Stomach (tissue), 7 donors: ENCODE measurements around the gene NEUROD2.

DNA sequence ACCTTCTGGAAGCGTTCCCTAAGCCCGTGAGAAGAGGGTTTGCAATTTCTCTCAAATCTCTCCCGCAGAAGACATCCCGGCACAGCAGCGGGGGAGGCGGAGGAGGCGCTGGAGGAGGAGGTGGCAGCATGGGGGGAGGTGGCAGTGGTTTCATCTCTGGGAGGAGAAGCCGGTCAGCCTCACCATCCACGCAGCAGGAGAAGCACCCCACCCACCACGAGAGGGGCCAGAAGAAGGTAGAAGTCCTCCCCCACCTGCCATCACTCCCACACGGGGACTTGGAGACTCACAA lies 6.7 kb downstream of the MLLT6 start:
- PRO-cap, result no peak
- RAMPAGE, long total RNA, 5 experiments, result start-site peak on the plus strand in 3 of 5 experiments, centred at positions 132 to 157 of the sequence, 19 to 85 reads per replicate
- RRBS, result no CpG with 5 or more reads among the region's 11 CpGs

- PRO-cap, result unidirectional peak, plus-strand start at chr17:38728979
- RAMPAGE, long total RNA, 5 experiments, result start-site peak on the plus strand in 3 of 5 experiments, at chr17:38728127-38729526 at its widest, 19 to 199 reads per replicate
- RRBS, result no CpG with 5 or more reads among the region's 16 CpGs
Measured at GRCh38 chr17:38728052-38729158, 1.7 kb upstream of the CISD3 start.

- PRO-cap, result bidirectional peak, plus-strand start at chr17:38730975, minus-strand start at chr17:38730907
- RAMPAGE, long total RNA, 5 experiments, result no peak in any of the 5 experiments
- RRBS, result no CpG with 5 or more reads among the region's 22 CpGs
Measured at GRCh38 chr17:38730624-38731317, 630 bp downstream of the CISD3 start.

DNA sequence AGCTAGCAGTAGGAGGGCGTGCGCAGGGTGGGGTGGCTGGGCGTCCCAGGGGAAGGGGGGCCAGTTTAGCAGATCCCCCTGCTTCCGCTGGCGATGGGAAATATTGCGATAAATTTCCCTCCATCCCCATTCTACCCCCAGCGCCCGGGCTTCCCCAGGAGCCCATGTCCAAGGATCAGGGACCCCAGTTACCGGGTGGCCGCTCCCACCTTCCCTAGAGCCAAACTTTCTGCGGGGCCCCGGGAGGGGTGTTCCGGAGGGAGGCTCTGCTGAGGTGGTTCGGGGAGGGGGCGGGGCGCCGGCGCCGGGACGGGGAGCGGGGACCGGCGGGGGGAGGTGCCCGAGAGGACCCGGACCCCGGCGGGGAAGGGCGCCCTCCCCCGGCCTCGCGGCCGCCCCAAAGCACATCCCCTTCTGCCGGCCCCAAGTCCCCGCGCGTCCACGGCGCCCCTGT lies 831 bp downstream of the PCGF2 start:
- PRO-cap, result bidirectional peak, plus-strand start at position 343 of the sequence, minus-strand start at position 231 of the sequence
- RAMPAGE, long total RNA, 5 experiments, result no peak in any of the 5 experiments
- RRBS, result no CpG with 5 or more reads among the region's 38 CpGs

- PRO-cap, result no peak
- RAMPAGE, long total RNA, 5 experiments, result no peak in any of the 5 experiments
- RRBS, result no CpG with 5 or more reads among the region's 14 CpGs
Measured at GRCh38 chr17:38839964-38840518, 1.2 kb downstream of the C17orf98 start.

- PRO-cap, result no peak
- RAMPAGE, long total RNA, 5 experiments, result no peak in any of the 5 experiments
- RRBS, result no CpG with 5 or more reads among the region's 12 CpGs
Measured at GRCh38 chr17:38849776-38850623, 3.5 kb downstream of the RPL23 start.

- PRO-cap, result no peak
- RAMPAGE, long total RNA, 5 experiments, result no peak in any of the 5 experiments
- RRBS, result no CpG with 5 or more reads among the region's 25 CpGs
Measured at GRCh38 chr17:38867129-38867788, 2.6 kb upstream of the LASP1 start.

DNA sequence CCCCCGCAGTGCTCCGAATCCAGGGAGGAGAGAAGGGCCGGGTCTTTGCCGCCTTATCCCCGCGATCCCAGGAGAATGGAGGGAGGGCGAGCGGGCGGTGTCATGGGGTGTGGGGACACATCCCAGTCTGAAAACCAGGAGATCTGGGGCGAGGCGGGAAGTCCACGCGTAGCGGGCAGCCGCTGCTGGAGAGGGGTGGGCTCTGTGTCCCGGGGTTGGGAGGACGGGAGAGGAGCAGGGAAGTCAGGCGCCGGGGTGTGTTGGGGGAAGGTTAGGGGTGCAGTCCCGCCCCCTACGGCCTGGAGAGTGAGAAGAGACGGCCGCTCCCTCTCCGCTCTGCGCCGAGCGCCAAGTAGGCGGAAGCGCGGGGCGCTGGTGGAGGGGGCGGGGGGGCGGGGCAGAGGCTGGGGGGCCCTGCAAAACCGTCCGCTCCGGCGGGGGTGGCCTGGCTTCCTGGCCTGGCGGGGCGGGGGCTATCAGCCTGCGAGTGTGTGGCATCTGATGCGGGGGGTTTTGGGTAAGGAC lies 497 bp downstream of the LASP1 start:
- PRO-cap, result bidirectional peak, plus-strand start at position 303 of the sequence, minus-strand start at position 301 of the sequence
- RAMPAGE, long total RNA, 5 experiments, result no peak in any of the 5 experiments
- RRBS, result under 1% methylated on average over 9 of the region's 41 CpGs

DNA sequence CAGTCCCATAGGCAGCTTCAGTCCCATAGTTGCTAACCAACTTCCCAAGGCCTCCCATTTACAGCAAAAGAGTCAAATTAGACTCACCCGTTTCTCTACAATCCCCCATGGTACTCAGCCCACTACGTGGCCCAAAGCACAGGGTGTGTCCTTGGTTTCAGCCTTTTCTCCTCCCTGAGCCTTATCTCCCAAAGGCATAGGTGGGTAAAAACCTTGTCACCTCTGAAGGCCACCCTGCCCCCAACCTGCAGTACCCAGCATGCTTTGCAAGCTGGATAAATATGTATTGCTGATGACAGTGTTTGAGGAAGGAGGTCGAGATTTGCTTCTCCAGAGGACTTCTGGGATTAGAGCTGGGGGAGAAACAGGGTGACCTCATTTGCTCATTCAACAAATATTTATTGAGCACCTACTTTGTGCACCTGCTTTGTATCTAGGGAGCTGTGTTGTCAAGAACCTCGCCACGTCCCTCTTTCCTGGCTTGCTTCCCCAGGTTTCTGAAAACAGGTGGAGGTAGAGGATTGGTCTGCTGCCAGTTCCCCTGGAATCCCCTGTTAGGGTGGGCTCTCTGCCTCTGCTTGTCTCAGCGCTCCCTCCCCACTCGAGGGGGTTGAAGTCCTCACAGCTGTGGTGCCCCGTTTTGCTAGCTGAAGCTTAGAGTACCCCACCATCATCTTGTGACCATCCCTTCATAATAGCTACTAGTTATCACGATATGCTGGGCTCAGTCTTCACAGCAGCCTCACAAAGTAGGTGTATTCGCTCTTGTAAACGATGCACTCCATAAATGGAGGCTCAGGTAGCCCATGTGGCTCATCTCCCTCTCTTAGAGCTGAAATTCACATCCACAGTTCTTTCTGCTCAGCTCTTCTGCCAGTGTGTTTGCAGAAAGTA lies 3.0 kb downstream of the LASP1 start:
- PRO-cap, result bidirectional peak, plus-strand start at position 430 of the sequence, minus-strand start at position 167 of the sequence
- RAMPAGE, long total RNA, 5 experiments, result no peak in any of the 5 experiments
- RRBS, result no CpG with 5 or more reads among the region's 11 CpGs

GRCh38 chr17:38893194-38894078 lies 23.6 kb downstream of the LASP1 start:
- PRO-cap, result no peak
- RAMPAGE, long total RNA, 5 experiments, result no peak in any of the 5 experiments
- RRBS, result no CpG with 5 or more reads among the region's 12 CpGs

GRCh38 chr17:39094433-39095248 lies 56.8 kb downstream of the PLXDC1 start:
- PRO-cap, result no peak
- RAMPAGE, long total RNA, 5 experiments, result no peak in any of the 5 experiments
- RRBS, result no CpG with 5 or more reads among the region's 13 CpGs

DNA sequence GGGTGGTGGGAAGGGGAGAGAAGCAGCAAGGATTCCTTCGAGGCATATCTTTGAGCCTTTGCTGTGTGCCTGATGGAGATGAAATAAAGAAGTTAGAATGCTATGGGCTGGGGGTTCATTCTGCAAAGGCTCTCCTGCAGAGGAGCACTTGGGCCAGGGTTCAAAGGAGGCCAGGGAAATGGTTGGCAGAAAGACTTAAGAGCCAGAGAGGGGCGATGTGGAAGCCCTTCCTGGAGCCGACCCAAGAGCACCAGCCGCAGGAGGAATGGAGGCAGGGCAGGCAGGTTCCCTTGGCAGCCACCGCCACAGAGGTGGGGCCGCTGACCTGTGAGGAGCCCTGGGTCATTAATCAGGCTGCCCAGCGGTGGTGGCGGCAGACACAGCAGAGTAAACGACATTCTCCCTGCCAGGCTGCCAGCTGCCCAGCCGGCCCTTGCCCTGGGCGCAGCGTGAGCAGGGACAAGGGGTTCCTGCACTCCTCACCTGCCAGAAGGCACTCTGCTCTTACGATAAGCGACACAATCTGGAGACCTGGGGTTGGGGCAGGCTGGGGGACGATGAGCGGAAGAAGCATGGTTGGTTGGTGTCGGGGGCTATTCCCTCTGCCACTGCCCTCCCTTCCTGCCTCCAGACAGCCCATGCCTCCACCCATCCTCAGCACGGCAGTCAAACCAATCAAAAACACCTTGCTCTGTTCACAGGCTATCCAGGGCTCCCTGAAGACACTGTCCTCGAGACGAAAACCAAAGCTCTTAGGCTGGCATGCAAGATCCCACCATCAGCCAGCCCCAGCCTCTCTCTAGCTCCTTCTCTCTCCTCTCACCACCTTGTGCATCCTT lies 40.9 kb downstream of the PLXDC1 start:
- PRO-cap, result no peak
- RAMPAGE, long total RNA, 5 experiments, result no peak in any of the 5 experiments
- RRBS, result no CpG with 5 or more reads among the region's 20 CpGs

DNA sequence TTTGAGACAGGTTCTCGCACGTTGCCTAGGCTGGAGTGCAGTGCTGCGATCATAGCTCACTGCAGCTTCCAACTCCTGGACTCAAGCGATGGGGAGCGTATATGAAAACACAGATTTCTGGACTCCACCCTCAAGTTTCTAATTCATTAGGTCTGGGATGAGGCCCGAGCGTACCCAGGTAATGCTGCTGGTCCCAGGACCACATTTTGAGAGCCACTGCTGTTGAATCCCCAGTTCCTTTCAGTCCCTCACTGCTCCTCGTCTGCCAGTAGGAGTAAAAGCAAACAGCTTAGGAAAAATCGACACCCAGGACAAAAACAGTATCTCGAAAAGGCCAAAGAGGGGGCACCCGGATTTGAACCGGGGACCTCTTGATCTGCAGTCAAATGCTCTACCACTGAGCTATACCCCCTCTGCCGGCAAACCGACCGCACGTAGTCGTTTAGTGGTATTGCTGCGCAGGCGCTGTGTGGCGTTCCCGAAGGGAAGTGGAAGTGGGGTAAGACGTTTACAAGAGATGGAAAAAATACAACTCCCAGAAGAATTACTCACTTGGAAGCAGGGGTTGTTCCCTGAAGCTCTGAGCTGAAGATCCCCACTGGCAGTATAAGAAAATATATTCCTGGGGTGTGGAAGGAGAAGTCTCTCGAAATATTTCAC lies 2.1 kb upstream of the PLXDC1 start:
- PRO-cap, result bidirectional peak, plus-strand start at position 475 of the sequence, minus-strand start at position 418 of the sequence; unidirectional peak, plus-strand start at position 475 of the sequence; unidirectional peak, plus-strand start at position 551 of the sequence
- RAMPAGE, long total RNA, 5 experiments, result no peak in any of the 5 experiments
- RRBS, result 0% methylated on average over 1 of the region's 23 CpGs

GRCh38 chr17:39191736-39192156 lies 5.7 kb downstream of the CACNB1 start:
- PRO-cap, result no peak
- RAMPAGE, long total RNA, 5 experiments, result no peak in any of the 5 experiments
- RRBS, result no CpG with 5 or more reads among the region's 6 CpGs

- PRO-cap, result no peak
- RAMPAGE, long total RNA, 5 experiments, result no peak in any of the 5 experiments
- RRBS, result no CpG with 5 or more reads among the region's 12 CpGs
Measured at GRCh38 chr17:39204425-39204859, 4.4 kb downstream of the RPL19 start.

- PRO-cap, result no peak
- RAMPAGE, long total RNA, 5 experiments, result start-site peak on the plus strand in 1 of 5 experiments, at chr17:39470991-39471281 at its widest, 8 to 25 reads per replicate
- RRBS, result no CpG with 5 or more reads among the region's 4 CpGs
Measured at GRCh38 chr17:39470862-39471910, 9.9 kb downstream of the CDK12 start.

GRCh38 chr17:39607394-39608250 lies at the start of gene NEUROD2:
Gene NEUROD2, minus strand, starts transcription at chr17:39607920.
- PRO-cap, result no peak
- RAMPAGE, long total RNA, 5 experiments, result no peak in any of the 5 experiments
- RRBS, result no CpG with 5 or more reads among the region's 42 CpGs

DNA sequence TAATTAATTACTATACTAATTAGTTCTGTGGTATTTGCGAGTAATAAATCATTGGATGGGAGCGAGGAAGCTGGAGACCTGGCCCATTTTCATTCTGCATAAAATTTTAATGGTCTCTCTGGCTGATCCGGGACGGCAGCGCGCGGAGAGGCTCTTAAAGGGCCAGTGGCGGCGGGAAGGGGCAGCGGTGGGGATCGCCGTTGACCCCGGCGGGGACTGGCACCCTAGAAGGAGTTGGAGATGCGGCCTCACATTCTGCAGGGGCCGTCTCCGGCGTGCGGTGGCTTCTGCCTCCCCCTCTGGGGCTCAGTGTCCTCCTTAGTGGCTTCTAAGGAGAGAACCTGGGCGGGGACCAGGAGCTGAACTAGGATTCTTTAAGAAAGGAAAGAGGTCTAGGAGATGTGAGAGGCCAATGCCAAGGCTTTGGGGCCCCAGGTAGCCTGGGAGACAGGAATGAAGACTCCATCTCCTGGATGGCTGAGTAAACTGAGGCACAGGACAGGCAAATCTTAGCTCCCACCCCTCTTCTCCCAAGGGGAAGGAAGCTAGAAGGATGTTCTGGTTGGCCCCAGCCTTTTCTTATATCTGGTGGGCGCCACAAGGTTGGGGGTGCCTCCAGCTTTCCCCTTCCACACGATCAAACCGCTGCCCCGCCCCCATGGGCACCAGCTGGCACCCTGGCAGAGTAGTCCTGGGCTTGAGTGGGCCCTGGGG lies 8.1 kb upstream of the PPP1R1B start:
- PRO-cap, result no peak
- RAMPAGE, long total RNA, 5 experiments, result no peak in any of the 5 experiments
- RRBS, result 2% methylated on average over 13 of the region's 24 CpGs

- PRO-cap, result no peak
- RAMPAGE, long total RNA, 5 experiments, result start-site peak on the plus strand in 1 of 5 experiments, at chr17:39641694-39642199 at its widest, 9 reads per replicate
- RRBS, result no CpG with 5 or more reads among the region's 7 CpGs
Measured at GRCh38 chr17:39641754-39642420, 4.9 kb downstream of the STARD3 start.

GRCh38 chr17:39725601-39726157 lies 4.7 kb downstream of the MIEN1 start:
- PRO-cap, result no peak
- RAMPAGE, long total RNA, 5 experiments, result start-site peak on the plus strand in 1 of 5 experiments, at chr17:39725714-39725751 at its widest, 8 reads per replicate
- RRBS, result no CpG with 5 or more reads among the region's 4 CpGs